Paraaortic lymph node (tissue), 1 donor: ENCODE measurements around a stretch of chr12.

- PRO-cap: no peak
These were observed 93.0 kb upstream of the PLEKHA5 start for GRCh38 chr12:19036608-19036822.

DNA sequence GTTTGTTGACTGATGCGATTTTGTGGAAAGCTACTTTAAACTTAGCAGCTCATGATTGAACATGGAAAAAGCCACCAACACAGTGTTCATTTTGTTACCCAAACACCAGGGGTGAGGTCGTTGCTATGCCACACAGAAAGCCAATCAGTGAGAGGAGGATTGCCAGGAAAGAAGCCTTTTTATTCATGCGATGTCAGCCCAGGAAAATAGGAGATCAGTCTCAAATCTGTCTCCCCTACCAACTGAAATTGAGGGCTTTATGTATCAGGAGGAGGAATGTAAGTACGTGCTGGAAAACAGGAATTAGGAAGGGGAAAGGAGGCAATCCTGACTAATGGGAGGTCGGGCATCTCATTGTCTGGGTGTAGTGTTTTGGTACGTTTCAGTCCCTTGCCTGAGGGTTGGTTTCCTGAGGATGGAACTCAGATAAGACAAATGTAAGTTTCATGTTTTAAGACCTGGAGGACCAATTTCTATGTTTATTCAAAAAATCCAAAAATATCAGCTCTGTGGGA, 92.7 kb upstream of the PLEKHA5 start:
- PRO-cap: no peak

DNA sequence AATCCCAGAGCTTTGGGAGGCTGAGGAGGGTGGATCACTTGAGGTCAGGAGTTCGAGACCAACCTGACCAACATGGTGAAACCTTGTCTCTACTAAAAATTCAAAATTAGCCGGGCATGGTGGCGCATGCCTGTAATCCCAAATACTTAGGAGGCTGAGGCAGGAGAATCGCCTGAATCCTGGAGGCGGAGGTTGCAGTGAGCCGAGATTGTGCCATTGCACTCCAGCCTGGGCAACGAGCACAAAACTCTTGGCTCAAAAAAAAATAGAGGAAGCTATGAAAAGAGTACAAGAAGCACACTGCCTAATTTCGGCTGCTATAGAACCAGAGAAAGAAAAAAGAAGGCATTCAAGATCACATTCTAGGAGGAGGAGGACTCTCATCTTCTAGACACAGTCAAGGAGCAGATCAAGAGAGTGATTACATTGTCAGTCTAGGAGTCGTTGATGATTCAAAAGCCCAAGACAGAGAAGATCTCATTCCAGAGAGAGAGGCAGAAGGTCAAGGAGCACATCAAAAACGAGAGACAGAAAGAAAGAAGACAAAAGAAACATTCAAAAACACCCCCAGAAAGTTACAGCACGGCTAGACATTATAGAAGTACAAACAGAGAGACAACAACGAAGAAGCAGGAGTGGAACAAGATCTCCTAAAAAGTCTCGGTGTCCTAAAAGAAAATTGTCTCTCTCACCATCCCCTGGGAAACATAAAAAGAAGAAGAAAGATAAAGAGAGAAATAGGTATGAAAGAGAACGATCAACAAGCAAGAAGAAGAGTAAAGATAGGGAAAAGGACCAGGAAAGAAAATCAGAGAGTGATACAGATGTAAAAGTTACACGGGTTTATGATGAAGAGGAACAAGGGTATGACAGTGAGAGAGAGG, 131.8 kb upstream of the AEBP2 start:
- PRO-cap: no peak

DNA sequence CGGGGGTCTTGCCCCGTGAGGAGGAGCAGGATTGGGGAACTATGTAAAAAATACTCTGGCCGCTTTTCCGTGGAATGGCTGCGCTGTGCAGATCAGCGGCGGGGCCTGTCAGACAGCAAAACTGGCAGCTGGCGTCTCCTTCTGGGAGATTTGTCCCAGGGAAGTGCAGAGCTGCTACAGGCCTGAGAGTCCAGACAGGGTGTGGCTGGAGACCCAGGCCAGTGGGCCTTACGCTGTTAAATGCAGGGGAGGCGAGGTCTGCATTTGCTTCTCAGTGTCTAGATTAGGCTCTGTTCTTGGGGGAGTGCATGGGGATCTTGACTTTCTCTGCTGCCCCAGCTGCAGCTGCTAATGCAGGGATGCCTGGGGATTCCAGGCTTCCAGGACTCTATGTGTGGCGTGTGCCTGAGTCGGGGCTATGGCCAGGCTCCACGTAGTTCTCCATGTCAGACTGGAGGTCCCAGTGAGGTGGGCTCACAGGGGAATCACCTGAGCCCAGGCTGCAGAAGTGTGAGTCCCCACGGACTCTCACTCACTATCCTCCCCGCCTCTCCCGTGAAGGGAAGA, 344.6 kb downstream of the AEBP2 start:
- PRO-cap: no peak

DNA sequence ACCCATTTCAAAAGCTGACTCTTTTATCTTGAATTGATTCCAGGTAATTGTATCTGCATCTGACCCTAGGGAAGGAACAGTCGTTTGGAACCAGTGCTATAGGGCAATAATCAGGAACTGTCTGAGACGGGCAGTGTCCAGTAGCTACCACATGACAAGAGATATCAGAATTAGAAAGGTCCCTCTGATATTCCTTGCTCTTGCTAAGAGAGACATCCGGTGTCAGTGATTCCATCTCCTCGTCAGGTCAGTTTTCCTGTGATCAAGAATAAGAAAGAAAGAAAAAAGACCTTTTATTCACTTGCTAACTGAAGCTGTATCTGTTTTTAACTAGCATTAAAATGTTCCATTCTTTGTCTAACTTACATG, 47.7 kb upstream of the PDE3A start:
- PRO-cap: no peak

- PRO-cap: no peak
These were observed 485 bp downstream of the PDE3A start for GRCh38 chr12:20368627-20369416.

DNA sequence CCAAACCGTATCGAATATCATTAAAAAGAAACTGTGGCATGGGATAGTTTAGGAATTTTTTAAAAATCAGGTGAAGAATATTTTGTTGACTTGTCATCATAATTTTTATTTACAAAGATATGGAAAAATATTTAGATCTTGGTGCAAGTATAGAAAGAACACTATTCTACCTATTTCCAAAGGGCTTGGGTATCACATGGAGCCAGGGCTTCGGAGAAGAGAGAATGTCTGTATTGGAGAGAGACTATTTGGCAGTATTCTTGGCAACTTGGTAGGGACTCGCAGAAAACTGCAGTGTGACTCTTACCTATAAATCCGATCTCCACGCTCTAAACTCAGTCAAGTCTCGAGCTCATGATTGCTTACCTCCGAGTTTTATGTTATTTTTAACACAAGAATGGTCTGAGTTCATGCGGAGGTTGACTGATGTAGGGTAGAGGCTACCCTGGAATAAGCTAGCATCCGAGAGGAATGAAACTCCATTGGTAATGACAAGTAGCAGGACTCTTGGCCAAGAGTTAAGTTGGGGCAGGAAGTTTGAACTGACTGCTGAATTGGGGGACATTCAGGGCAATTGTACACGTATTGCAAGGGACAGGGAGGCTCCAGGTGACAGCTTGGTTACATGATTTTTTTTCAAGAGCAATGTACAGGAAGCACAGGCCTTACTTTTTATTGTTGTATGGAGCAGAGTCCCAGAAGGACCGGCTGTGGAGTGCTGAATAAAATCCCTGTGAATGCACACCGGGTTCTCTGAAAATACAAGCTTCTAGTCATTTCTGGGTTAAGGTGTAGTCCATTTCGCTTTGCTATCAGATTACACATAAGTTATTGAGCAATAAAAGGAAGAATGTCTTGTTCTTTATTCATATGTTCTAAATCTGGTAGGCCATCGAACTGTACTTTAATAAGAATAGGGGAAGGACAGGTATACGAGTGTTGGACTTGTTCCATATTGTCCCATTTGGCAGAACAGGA, 52.0 kb downstream of the PDE3A start:
- PRO-cap: no peak

DNA sequence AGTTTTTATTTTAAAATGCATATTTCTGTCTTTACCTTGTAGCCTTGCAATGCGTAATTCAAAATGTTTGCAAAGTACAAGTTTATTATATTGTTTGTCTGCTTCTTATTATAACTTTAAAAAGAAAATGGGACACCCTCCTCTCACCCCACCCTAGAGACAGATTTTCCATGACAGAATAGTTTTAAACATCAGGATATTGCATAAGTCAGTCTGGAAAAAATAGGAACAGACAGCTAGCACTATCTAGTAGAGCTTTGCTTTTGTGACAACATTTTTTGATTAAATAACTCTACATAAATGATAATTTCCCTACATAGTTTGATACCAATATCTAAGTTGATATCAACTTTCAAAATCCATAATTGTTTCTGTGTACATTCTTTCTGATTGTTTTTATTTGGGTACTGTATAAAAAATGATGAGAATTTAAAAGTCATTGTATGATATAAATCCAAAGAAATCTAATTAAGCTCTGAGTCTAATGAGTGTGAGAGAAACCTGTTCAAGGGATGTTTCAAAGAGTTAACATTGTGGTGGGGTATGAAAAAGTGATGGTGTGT, 71.4 kb downstream of the PDE3A start:
- PRO-cap: unidirectional peak, plus-strand start at position 211 of the sequence

DNA sequence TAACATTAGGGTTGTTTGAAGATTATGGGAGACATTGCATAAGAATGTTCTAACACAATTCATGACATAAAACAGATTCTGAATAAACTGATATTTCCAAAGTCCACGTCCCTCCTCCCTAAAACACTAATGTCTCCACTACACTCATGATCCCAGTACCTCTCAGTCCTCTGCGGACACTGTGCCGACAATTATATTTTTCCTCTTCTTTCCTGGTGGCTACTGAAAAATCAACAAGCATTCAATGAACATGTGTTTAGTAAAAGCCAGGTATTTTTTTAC, 18.7 kb upstream of the IAPP start:
- PRO-cap: no peak

DNA sequence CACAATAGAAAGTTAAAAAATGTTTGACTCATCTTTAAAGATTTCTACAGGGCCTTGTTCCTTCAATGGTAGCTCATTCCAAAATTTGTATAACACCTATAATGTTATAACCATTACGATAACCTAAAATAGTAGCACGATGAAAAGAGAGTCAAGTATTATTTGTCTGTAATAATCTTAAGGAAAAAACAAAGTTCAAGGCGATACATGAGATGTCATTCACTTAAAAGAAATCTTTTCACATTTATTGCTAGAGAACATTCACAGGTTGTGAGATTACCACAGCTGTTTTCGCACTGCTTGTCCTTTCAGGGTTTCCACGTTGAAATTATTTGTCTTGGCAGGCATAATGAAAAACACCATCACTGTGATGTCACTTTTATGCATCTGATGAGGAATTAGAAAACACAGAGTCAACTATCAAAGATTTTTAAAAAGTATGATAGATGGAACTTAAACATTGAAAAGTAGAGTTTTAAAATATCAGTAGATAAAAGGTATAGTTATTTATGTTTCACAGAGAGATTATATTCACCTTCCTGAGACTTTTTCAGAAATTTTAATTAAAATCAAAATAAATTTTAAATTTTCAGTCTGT, 34.1 kb downstream of the SPX start:
- PRO-cap: no peak

GRCh38 chr12:21764014-21764500, 10.4 kb downstream of the KCNJ8 start:
- PRO-cap: no peak

- PRO-cap: no peak
These were observed 21.2 kb upstream of the KCNJ8 start for GRCh38 chr12:21795676-21796059.

- PRO-cap: bidirectional peak, plus-strand start at chr12:22046866, minus-strand start at chr12:22046766
These were observed 799 bp downstream of the CMAS start for GRCh38 chr12:22046409-22047624.

DNA sequence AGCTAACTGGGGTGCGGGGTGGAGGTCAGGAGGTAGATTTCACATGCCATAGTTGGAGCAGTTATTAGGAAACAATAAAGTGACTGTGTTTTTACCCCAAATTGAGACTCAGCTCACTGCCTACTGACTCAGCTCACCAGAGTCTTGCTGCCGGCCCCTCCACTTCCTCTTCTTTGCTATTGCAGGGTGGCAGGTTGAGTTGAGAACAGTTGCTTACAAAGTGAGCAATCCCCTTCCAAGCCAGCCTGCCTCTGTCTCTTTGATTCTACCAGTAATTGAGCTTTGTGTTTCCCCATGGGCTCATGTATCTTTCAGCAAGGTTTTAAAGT, 12.9 kb downstream of the ST8SIA1 start:
- PRO-cap: no peak

GRCh38 chr12:22624647-22624896, 399 bp upstream of the ETNK1 start:
- PRO-cap: no peak

DNA sequence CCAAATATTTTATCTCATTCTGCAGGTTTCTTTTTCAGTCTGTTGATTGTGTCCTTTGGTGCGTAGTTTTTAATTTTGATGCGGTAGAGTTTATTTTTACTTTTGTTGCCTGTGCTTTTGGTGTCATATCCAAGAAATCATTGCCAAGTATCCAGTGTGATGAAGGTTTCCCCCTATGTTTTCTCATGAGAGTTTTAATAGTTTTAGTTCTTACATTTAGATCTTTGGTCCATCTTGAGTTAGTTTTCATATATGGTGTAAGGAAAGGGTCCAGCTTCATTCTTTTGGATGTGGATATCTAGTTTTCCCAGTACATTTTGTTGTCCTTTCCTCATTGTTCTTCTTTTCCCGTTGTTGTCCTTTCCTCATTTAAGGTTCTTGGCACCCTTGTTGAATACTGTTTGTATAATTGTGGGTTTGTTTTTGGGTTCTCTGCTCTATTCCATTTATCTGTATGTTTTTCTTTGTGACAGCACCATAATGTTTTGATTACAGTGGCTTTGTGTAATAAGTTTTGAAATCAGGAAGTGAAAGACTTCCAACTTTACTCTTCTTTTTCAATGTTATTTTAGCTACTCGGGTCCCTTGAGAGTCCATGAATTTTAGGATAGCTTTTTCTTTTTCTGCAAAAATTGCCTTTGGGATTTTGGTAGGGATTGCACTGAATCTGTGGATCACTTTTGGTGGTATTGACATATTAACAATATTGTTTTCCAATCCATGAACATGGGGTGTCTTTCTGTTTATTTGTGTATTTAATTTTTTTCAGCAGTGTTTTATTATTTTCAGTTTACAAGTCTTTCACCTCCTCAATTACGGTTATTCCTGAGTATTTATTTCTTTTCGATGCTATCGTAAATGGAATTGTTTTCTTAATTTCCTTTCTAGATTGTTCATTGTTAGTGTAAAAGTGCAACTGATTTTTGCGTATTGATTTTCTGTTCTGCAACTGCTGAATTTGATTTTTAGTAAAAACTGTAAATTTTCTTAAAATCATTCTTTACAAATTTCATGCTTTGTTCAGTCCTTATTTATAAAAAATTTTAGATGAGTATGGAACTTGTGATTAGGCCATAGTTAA, 28.1 kb downstream of the ETNK1 start:
- PRO-cap: no peak

DNA sequence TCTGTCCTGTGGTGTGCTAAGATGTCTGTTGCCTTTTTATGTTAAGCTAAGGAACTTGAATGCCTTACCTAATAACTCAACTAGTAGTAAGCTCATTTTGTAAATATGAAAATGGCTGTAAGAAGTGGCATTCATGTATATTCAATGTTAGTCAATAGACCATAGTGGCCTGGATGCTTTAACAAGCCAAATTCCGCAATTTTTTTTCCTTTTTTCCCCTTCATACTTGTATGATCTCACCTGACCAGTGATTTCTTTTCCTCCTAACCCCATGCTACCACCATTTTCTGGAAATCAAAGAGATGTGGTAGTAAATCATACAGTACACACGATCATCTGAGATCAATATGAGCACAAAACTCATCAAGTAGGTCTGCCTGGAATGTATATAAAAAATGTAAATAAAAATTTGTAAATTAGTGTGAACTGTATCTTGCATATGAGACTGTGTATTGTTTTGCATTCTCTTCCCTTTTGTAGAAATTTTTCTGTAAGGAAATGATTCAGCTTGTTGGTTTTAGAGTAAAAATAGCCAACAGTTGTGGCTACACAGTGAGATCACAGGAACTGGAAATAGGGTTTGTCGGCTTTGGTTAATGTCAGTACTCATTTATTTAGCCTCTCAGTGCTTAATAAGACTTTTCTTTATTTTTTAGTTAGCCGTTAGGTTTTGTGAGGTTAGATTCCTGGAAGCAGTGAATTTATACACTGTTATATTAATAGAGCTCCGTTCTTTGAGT, 62.5 kb downstream of the ETNK1 start:
- PRO-cap: no peak

DNA sequence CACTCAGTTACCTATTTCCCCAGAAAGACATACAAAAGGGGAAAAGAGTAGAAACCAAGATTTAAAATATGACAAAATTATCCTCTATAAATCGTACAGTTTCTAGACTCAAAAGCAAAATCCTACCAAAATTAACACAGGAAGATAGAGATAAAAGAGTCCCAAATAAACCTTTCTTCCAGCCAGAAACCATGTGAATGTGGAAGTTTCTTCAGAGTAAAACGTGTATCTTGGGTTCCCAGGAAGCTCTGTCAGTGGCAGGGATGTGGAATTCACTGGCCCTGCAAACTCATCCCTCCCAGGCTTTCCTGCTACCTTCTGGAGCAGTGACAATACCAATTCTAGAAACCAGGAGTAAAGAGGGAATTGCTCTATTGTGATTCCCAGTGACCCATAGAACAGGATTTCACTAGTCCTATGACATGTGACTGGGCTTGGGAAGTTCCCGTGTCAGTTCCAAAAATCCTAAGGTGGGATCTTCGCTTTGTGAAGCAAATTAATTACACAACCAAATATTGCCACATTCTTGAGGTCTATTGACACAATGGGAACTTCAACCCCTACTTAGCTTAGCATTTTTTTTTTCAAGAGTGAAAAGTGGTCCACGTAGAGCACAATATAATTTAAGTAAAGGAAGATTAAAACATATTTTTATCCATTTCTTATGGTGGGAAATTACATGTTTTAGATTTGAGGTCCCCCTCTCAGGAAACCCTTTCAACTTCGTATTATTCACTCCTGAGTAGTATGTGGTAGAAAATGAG, 88.7 kb upstream of the SOX5 start:
- PRO-cap: no peak

GRCh38 chr12:24069651-24070294, 120.3 kb upstream of the SOX5 start:
- PRO-cap: no peak

- PRO-cap: bidirectional peak, plus-strand start at chr12:24948630, minus-strand start at chr12:24948514
These were observed 535 bp downstream of the BCAT1 start for GRCh38 chr12:24948332-24948799.